ENCODE data around the gene ALOX12B.

GRCh38 chr17:8016663-8016998 is 14.2 kb downstream of the GUCY2D start:
- PRO-cap, 2 experiments = peak in 1 of 2 experiments; most common minus-strand start chr17:8016733 (in 1)
- RAMPAGE, long total RNA, 5 experiments = no peak in any of the 5 experiments

GRCh38 chr17:8069392-8070270 is 17.9 kb downstream of the ALOX12B start:
- PRO-cap, 2 experiments = no peak in any of the 2 experiments
- RAMPAGE, long total RNA, 5 experiments = no peak in any of the 5 experiments

DNA sequence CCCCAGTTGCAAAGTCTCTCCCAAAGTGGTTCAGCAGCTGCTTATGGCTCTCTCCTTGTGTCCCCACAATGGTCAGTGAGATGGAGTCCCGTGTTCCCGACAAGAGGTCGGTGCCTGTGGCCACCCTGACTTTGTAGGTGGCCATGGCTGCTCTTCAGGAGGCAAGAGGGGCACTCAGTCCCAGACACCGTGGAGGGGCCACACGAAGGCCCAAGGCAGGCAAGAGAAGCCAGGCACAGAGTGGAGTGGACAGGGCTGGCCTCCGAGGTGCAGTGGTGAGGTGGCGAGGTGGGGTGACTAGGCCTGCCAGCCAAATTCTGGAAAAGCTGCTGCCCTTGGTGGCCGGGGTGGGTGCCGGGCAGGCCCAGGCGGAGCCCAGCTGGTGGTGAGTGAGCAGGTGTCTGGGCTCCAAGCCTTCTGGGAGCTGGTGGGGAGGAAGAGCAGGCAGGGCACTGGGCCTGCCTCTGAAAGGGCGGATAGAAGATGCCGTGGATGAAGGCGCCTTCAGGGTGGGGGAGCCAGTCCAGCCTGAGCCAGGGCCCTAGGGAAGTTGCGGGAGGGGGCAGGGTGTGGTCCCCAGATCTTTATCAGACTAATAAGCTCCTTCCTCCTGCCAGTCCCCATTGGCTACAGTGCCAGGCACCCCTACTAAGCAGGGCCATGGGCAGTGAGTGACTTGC is at the start of gene ALOX12B:
Gene ALOX12B (minus strand): TSS at position 419 of the 680 bp plus-strand sequence.
- PRO-cap, 2 experiments = no peak in any of the 2 experiments
- RAMPAGE, long total RNA, 5 experiments = no peak in any of the 5 experiments

- PRO-cap, 2 experiments = no peak in any of the 2 experiments
- RAMPAGE, long total RNA, 5 experiments = no peak in any of the 5 experiments
Observed at GRCh38 chr17:8090857-8091803, 3.6 kb upstream of the ALOX12B start.

GRCh38 chr17:8142846-8143257 is 9.4 kb downstream of the PER1 start:
- PRO-cap, 2 experiments = no peak in any of the 2 experiments
- RAMPAGE, long total RNA, 5 experiments = no peak in any of the 5 experiments

DNA sequence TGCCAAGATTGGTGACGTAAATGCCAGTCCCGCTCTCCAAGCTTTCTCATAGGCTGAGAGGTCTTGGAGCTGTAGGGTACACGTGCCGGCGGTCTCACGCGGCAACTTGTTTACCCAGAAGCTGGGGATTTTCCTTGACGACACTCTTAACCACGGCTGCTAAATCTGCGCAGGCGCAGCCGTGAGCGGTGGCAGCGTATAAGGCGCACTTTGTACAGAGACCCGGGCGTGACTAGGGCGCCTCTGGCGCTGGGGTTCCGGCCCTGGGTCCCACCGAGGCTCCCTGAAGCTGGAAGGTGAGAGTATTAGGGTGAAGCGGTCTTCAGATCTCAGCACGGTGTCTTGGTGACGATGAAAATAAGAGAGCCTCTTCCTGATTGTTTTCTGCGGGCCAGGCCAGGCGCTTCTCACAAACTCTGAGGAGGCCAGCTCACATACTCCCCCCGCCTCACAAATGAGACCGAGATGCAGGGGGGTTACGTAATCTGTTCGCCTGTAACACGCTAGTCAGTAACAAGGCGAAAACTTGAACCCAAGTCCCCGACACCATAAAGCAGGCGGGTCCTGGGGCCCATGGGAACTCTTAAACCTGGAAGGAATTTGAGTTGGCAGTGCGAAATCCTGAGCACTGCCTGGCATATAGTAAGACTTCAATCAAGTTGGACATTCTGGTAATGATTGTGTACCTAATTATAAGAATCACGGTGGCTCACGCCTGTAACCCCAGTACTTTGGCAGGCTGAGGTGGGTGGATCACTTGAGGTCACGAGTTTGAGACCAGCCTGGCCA is 4.6 kb upstream of the PER1 start:
- PRO-cap, 2 experiments = peak in 2 of 2 experiments; most common plus-strand start position 117 of the sequence (in 1); most common minus-strand start position 409 of the sequence (in 1)
- RAMPAGE, long total RNA, 5 experiments = no peak in any of the 5 experiments

- PRO-cap, 2 experiments = peak in 1 of 2 experiments; most common plus-strand start chr17:8159021 (in 1); most common minus-strand start chr17:8158903 (in 1)
- RAMPAGE, long total RNA, 5 experiments = no peak in any of the 5 experiments
Observed at GRCh38 chr17:8158463-8159346, 4.0 kb downstream of the VAMP2 start.

GRCh38 chr17:8173015-8173968 is 2.9 kb downstream of the TMEM107 start:
- PRO-cap, 2 experiments = peak in 2 of 2 experiments; most common plus-strand start chr17:8173902 (in 1); most common minus-strand start chr17:8173588 (in 2)
- RAMPAGE, long total RNA, 5 experiments = no peak in any of the 5 experiments

GRCh38 chr17:8190242-8190644 is 263 bp upstream of the BORCS6 start:
- PRO-cap, 2 experiments = peak in 2 of 2 experiments; most common plus-strand start chr17:8190342 (in 1)
- RAMPAGE, long total RNA, 5 experiments = no peak in any of the 5 experiments

DNA sequence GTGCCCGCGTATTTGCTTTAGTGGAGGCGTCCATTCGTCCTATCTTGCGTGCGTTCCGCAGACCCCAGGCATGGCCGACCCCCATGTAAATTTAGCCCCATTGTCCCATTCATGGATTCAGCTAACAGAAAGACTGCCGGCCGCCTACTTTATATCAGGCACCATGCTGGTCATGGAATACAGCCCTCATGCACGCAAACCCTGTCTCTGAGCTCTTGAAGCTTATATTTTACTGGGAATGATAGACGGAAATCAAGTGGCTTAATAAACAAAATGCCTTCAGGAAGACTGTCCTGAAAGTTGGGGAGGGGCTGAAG is 327 bp downstream of the PFAS start:
- PRO-cap, 2 experiments = no peak in any of the 2 experiments
- RAMPAGE, long total RNA, 5 experiments = no peak in any of the 5 experiments

DNA sequence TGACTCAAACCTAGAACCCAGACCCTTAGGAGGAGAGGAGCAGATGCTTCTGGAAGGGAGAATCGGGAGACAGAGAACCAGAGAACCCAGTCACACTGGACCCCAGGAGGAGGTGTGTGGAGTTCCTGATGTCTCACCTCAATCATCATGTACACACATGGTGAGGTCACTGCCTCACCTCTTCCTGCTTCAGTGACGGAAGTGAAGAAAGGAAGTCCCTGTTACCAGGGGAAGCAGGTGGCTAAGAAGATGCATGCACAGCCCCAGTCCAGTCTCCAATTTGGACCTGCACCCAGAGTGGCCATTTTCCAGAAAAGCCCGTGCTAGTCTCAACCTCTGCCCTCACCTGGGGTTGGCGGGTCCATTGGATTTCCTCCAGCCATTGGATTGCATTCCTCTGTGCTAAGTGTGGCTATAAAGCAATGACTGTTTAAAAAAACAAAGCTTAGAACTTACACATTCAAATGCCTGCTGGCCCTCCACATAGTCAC is 3.9 kb downstream of the RNF222 start:
- PRO-cap, 2 experiments = peak in 1 of 2 experiments; most common plus-strand start position 228 of the sequence (in 1); most common minus-strand start position 144 of the sequence (in 1)
- RAMPAGE, long total RNA, 5 experiments = no peak in any of the 5 experiments

DNA sequence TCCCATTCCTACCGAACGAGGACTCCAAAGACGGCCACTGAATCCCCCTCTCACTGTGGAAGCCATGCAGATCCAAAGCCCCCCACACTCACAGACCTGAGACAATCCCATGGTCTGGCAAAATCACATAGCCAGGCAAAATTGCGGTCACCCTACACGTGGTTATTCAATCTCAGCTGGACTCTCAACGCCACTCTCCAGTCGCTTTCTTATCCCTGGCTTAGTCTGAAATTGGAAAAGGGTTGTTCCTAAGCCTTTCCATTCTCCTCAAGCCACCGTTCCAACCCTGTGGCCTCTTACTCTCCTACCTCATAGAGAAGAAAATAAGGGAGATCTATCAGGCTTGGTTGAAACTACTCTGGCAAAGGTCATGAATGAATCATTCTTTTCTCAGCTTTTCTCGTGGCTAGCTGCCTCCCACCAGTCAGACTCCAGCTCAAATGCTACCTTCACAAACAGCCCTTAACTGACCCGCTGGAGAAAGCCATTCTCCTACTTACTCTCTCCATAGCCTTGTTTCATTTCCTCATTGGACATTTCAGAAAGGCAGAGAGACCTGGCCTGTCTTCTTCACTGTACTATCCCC is 9.1 kb downstream of the MYH10 start:
- PRO-cap, 2 experiments = no peak in any of the 2 experiments
- RAMPAGE, long total RNA, 5 experiments = no peak in any of the 5 experiments

DNA sequence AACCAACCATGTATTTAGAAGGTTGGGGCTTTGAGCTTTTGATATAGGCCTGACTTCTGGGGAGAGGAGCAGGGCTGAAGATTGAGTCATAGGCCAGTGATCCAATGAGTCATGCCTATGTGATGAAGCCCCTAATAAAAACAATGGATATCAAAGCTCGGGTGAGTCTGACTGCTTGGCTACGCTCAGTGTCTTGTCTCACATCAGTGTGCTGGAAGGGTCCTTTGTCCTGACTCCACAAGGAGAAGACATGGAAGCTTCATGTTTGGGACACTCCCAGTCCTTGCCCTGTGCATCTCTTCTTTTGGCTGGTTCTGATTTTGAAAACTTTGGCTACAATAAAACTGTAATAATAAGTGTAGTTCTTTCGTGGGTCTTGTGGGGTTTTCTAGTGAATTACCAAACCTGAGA is 7.1 kb downstream of the MFSD6L start:
- PRO-cap, 2 experiments = no peak in any of the 2 experiments
- RAMPAGE, long total RNA, 5 experiments = no peak in any of the 5 experiments

GRCh38 chr17:8880198-8881193 is 13.0 kb upstream of the PIK3R6 start:
- PRO-cap, 2 experiments = no peak in any of the 2 experiments
- RAMPAGE, long total RNA, 5 experiments = no peak in any of the 5 experiments

- PRO-cap, 2 experiments = no peak in any of the 2 experiments
- RAMPAGE, long total RNA, 5 experiments = no peak in any of the 5 experiments
Observed at GRCh38 chr17:8892205-8892788, 24.8 kb upstream of the PIK3R6 start.

GRCh38 chr17:8953630-8954817 is 11.5 kb downstream of the PIK3R5 start:
- PRO-cap, 2 experiments = no peak in any of the 2 experiments
- RAMPAGE, long total RNA, 5 experiments = no peak in any of the 5 experiments

- PRO-cap, 2 experiments = peak in 2 of 2 experiments; most common plus-strand start chr17:9002921 (in 2)
- RAMPAGE, long total RNA, 5 experiments = no peak in any of the 5 experiments
Observed at GRCh38 chr17:9002778-9003446, 18.4 kb upstream of the NTN1 start.

- PRO-cap, 2 experiments = no peak in any of the 2 experiments
- RAMPAGE, long total RNA, 5 experiments = no peak in any of the 5 experiments
Observed at GRCh38 chr17:9150220-9151132, 129.2 kb downstream of the NTN1 start.

- PRO-cap, 2 experiments = peak in 1 of 2 experiments; most common plus-strand start chr17:9228722 (in 1); most common minus-strand start chr17:9228545 (in 1)
- RAMPAGE, long total RNA, 5 experiments = no peak in any of the 5 experiments
Observed at GRCh38 chr17:9228283-9228872, 207.1 kb downstream of the NTN1 start.

DNA sequence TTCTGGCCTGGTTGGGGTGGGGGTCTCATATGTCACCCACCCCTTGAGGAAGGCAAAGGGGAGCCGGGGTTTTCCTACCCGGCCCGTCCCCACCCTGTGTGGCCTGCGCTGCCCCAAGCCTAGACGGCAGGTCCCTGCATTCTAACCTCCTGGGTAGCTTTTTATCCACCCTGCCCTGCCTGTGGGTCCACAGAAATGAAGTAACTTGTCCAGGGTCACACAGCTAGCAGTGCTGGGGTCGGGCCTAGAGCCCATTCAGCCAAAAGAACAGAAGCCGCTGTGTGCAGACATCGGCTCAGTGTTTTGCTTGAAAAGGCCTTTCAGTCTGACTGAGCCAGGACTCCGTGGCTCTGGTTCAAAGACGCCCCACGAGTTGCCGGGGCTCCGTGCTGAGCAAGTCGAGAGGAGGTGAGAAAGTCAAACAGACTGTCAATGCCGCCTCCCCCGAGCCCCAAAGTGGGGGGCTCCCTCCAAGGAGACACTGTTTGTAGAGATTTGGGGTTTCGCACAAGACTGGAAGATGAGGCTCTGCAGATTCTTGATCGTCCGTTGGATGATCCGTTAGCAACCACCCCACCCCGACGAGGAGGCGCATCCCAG is 226.1 kb downstream of the NTN1 start:
- PRO-cap, 2 experiments = no peak in any of the 2 experiments
- RAMPAGE, long total RNA, 5 experiments = no peak in any of the 5 experiments